ENCODE data around the gene TYMP.

GRCh38 chr22:50199040-50200147 lies 1.4 kb upstream of the SELENOO start:
- RRBS, result no CpG with 5 or more reads among the region's 37 CpGs

DNA sequence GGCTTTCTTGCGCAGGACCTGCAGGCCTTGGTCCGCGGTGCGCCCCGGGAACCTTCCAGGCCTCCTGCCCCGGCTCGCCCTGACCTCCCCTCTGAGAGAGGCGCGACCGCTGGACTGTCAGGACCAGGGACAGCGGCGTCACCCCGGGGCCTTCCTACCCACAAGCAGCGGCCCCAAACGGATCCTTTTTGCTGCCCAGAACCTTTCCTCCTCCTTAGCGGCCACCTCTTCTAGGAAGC lies 558 bp upstream of the MAPK11 start:
- RRBS, result 3% methylated on average over 12 of the region's 16 CpGs

DNA sequence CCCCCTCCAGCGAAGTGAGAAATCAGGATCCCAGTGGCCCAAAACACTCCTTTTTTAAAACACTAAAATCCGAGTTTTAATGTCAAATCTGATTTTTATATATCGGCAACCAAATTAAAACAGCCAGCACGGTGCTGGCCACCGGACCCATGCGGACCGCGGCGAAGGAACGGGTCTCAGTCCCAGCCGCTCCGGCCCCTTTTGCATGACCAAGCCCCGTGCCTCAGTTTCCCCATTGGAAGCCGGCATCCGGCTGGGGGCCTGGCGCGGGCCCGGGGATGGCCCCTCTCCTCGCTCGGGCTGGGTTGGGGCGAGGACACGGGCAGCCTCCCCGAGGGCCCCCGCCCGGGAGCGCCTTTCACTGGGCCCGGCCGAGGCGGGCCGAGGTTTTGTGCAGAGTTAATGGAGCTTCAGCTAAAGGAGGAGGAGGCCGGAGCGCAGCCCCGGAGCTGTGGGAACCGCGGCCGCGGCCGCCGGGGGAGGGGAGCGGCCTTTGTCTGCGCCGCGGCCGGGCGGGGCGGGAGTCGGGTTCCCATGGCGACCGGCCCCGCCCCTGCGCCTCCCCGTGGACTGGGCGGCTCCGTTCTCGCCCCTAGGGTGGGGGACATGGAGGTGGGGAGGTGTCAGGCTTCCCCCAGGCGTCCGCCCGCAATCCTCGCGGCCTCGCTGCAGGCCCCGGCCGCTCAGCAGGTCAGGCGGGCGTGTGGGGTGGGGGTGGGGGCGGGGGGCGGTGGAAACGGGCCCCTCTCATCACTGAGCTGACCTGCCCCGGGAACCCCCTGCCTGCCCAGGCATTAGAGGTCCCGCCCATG lies 1.3 kb upstream of the MAPK11 start:
- RRBS, result 4% methylated on average over 28 of the region's 70 CpGs

DNA sequence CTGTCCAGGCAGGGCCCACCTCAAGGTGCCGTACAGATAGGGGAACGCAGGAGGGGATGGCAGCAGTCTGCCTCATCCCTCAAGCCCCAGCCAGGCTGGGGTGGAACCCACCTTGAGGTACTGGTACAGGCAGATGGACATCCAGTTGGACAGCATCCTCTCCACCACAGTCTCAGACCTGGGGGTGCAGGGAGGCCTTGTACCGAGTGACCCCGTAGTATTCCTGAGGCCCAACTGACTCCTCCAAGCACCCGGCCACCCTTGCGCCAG lies 9.6 kb upstream of the MAPK11 start:
- RRBS, result no CpG with 5 or more reads among the region's 6 CpGs

- RRBS, result no CpG with 5 or more reads among the region's 25 CpGs
Measured at GRCh38 chr22:50367487-50368317, 24.6 kb downstream of the PPP6R2 start.

DNA sequence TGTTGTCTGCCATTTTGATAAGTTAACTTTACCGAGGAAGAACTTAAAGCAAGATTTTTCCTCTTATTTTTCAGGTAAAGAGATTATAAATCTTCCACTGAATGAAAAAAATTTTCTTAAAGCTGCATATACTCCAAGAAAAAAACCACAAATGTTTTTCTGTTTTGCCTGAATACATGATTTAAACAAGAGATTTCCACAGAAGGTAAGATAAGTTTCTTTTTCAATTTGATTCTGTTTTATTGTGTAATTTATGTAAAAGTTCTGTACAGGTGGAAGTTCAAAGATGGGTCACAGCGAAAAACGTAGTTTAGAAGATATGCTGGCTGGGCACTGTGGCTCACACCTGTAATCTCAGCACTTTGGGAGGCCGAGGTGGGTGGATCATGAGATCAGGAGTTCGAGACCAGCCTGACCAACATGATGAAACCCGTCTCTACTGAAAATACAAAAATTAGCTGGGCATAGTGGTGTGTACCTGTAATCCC lies 28.9 kb downstream of the PPP6R2 start:
- RRBS, result no CpG with 5 or more reads among the region's 6 CpGs

DNA sequence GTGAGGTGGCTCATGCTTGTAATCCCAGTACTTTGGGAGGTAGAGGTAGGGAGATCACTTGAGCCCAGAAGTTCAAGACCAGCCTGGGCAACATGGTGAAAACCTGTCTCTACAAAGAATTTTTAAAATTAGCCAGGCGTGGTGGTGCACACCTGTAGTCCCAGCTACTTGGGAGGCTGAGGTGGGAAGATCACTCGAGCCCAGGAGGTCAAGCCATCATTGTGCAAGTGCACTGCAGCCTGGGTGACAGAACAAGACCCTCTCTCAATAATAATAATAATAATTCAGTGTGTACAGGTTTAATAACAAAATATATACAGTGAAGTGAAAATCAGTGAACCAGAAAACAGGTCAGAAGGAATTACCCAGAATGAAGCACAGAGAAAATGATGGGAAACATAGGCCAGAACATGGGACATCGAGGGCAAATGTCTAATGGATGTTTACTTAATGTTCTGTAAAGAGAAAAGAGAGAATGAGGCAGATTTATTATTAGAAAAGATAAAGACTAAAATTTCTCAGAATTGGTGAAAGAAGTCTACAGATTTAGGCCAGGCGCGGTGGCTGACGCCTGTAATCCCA lies 34.1 kb downstream of the PPP6R2 start:
- RRBS, result no CpG with 5 or more reads among the region's 6 CpGs

- RRBS, result no CpG with 5 or more reads among the region's 5 CpGs
Measured at GRCh38 chr22:50391721-50392243, 48.7 kb downstream of the PPP6R2 start.

- RRBS, result 90% methylated on average over 4 of the region's 41 CpGs
Measured at GRCh38 chr22:50436428-50437328, 38.2 kb downstream of the SBF1 start.

DNA sequence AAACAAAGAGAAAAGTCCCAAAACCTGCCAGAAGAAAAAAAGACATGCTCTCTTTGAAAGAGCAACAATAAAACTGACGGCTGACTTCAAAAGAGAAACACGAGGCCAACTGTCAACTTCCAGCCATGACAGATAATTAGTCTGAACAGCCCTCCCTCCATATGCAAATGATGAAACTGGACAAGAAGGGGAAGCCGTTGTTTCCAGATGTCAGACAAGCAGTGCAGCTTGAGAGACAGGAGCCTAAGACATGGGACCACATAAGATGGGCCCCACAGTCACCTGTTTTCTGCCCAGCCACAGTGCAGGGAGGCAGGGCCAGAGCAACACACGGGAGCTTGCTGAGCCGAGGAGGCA lies 25.2 kb downstream of the SBF1 start:
- RRBS, result no CpG with 5 or more reads among the region's 5 CpGs

- RRBS, result no CpG with 5 or more reads among the region's 25 CpGs
Measured at GRCh38 chr22:50462800-50463655, 11.8 kb downstream of the SBF1 start.

DNA sequence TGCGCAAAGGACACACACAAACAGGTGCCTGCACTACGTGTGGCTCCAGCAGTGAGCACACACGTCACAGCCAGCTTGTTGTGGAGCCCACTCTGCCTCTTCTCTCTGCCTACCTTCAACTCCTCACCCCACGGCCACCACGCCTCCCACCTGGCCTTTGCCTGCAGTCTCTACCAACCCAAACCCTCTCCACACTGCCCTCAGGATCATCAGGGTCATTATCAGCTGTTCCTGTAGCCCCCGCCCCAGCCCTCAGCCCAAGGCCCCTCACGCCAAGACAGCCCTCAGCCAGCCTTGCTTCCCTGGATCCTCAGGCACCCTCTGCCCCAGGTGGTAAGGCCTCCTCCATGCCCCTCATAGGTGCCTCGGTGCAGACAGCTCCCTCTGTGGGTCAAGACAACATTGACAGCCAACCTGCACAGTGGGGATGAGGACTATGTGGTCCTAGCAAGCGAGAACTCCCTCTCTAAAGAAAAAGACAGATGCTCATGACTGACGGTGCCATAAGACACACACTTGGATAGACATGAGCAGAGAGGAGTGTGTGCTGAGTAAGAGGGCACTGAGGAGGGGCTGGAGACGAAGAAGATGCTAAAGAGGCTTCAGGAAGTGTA lies 1.7 kb downstream of the SBF1 start:
- RRBS, result no CpG with 5 or more reads among the region's 11 CpGs

GRCh38 chr22:50474192-50474896 lies 491 bp downstream of the SBF1 start:
- RRBS, result 1% methylated on average over 15 of the region's 74 CpGs

- RRBS, result 98% methylated on average over 6 of the region's 44 CpGs
Measured at GRCh38 chr22:50505630-50506422, 1.7 kb downstream of the LMF2 start.

- RRBS, result under 1% methylated on average over 40 of the region's 98 CpGs
Measured at GRCh38 chr22:50525914-50526761, 740 bp upstream of the SCO2 start.

DNA sequence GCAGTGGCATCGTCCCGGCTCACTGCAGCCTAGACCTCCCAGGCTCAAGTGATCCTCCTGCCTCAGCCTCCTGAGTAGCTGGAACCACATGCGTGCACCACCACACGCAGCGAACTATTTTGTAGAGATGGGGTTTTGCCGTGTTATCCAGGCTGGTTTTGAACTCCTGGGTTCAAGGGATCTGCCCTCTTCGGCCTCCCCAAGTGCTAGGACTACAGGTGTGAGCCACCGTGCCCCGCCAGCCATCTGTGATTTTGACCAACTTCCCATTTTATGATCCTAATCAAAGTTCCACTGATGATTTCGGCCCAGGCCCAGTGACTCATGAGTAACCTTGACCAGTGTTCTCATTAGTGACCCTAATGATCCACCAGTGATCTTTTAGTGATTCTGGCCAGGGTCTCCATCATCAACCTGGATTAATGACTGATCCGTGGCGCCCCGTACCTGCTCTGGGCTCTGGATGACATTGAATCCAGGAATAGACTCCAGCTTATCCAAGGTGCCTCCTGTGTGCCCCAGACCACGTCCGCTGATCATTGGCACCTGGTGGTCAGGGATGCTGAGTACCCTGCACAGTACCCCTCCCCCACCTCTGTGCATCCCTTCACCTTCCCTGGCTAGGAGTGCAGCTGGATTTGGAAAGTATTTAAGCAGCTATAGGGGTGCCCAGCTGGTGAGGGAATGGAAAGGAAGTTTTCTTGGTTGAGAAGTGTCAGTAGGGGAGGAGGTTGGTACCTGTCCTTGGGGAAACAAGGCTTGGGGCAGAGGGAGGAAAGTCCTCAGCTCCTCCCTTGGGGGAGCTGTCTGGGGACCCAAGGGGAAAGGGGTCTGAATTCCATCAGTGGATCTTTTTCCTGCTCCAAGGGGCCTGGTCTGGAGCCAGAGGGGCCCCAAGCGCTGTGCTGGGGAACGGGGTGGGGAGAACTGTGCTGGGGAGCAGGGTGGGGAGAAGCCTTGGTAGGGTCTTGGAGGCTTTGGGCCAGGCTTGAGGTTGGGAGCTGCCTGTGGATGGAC lies 1.4 kb downstream of the TYMP start:
- RRBS, result no CpG with 5 or more reads among the region's 17 CpGs

DNA sequence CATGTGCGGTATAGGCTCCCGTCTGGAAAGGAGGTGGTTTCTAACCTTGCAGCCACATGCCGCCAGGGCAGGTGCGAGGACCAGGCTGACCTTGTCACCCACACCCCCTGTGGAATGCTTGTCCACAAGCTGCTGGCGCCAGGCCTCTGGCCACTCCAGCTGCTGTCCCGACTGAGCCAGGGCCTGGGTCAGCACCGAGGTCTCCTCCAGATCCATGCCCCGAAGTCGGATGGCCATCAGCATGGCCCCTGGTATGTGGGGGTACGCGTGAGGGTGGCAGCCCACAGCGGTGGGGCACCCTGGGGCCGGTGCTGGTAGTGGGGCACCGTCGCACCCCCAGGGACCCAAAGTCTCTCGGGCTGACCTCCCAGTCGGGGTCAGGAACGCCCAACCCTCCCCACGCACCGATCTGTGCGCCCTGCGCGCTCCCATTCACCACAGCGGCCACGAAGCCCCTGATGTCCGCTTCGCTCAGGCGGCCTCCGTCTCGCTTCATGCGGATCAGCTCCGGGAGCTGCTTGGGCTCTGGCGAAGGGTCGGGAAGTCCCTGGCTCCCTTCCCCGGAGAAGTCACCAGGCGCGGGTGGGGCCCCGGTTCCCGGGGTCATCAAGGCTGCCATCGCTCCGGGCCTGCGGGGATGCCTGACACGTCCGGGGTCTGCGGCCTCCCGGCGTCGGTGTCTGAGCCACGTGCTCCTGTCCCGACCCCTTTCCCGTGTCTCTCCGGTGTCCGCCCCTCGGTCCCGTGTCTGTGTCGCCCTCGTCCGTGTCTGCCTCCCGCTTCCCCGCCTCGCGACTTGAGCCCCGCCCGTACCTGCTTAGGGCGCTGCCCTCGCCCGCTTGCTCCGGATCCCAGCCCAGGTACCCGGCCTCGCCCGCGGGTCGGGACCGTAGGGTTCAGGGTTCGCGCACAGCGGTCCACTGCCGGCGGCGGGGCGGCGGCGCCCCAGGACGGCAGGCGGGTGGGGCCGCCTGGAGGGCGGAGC lies at the start of gene TYMP:
Gene TYMP (minus strand): TSS at position 922 of the 985 bp plus-strand sequence.
- RRBS, result 3% methylated on average over 30 of the region's 87 CpGs

- RRBS, result no CpG with 5 or more reads among the region's 8 CpGs
Measured at GRCh38 chr22:50544713-50545534, 775 bp upstream of the KLHDC7B start.

GRCh38 chr22:50548373-50549276 lies 2.9 kb downstream of the KLHDC7B start:
- RRBS, result 5% methylated on average over 38 of the region's 80 CpGs

GRCh38 chr22:50620667-50621908 lies 6.9 kb downstream of the ARSA start:
- RRBS, result no CpG with 5 or more reads among the region's 36 CpGs